Aorta (tissue), 1 donor: ENCODE data around the genes TRIM24 and CLEC2L.

DNA sequence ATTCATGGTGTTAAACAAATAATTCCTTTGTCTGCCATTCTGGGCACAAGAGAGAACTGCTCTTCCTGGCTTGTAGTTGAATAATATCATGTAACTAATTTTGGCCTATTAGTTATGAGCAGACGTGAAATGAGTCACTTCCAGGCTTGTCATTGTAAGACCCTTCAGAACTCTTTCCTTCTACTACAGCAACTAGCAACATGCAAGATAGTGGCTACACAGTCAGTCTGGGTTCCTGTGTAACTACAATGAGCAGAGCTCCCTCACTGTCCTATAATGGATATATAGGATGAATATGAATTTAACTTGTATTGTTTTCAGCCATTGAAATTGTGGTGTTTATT is 2.8 kb upstream of the MTPN start:
- PRO-cap = no peak

GRCh38 chr7:137579902-137580158 is 236.3 kb upstream of the PTN start:
- PRO-cap = no peak

DNA sequence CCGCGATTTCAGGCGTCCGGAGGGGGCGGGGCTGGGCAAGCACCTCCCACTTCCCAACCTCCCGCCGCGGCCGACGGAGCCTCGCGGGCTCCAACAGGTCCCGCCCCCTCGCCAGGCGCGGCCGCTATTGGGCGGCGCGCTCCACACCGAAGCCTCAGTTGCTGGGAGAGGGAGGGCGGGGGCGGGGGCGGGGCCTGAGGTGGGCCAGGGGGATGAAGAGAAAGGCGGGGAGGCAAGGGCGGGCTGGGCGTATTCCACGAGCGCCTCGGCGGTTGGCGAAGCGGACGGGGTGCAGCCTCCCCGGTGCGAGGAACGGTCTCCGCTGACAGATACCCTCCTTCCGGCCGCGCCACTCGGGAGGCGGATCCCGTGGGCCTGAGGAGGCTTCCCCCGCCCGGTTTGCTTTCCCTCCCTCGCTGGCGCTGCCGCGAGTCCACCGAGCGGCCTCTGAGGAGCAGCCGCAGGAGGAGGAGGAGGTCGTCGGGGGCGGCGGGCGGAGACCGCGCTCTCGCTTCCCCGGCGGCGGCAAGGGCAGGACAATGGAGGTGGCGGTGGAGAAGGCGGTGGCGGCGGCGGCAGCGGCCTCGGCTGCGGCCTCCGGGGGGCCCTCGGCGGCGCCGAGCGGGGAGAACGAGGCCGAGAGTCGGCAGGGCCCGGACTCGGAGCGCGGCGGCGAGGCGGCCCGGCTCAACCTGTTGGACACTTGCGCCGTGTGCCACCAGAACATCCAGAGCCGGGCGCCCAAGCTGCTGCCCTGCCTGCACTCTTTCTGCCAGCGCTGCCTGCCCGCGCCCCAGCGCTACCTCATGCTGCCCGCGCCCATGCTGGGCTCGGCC is at the start of gene TRIM24:
Gene TRIM24, plus strand, starts transcription at position 250 of the 836 bp plus-strand sequence.
- PRO-cap = unidirectional peak, plus-strand start at position 352 of the sequence

DNA sequence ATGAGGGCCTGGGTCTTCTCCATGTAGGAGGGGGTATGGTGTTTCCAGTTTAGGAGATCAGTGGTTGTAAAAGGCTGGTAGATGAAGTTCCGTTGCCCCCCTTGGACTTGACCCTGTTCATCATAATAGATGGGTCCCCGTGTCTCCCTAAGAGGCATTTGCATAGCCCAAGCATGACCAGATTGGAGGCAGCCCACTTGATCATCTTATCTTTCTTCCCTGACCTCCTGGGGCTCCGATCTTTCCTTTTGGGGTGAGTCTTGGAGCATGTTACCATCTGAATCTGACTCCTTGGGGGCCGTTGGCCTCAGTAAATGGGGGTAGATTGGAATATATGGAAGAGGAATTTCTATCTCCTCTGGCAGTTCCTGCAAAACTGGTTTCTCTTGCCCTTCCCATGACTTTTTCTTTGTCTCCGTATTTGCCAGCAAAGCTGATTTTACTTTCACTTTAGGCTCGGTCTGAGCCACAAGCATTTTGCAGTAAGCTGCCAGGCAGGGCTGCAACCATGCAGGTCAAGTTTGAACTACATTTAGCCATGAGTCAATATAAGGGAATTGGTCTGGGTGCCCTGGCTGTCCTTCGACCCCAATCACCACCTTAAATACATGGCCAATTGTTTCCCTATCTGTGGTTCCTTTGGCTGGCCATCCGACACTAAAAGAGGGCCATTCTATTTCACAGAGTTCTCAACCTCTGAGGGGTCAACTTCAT is 104.2 kb downstream of the TRIM24 start:
- PRO-cap = no peak

- PRO-cap = no peak
Observed at GRCh38 chr7:138665244-138665832, 35.8 kb downstream of the SVOPL start.

DNA sequence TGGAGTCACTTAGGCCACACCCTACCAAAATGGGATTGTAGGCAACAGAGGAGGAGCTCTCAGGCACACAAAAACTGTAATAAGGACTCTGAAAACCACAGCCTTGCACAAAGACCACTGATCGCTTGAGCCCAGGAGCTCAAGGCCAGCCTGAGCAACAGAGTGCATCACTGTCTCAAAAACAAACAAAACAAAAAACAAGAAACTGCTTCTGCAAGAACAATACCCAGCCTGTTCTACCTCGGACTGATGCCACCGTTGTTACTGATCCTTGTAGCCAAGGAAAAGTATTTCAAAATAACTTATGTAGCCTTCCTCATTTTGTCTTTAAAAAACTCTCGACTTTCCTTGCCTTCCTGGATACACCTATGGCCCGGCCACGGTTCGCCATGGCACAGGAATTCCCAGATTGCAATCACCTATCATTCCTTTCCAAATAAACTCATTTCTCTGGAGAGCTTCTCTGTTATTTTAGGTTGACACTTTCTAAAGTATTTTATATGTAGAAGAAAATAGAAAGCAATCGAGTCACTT is 35.3 kb downstream of the SVOPL start:
- PRO-cap = no peak

DNA sequence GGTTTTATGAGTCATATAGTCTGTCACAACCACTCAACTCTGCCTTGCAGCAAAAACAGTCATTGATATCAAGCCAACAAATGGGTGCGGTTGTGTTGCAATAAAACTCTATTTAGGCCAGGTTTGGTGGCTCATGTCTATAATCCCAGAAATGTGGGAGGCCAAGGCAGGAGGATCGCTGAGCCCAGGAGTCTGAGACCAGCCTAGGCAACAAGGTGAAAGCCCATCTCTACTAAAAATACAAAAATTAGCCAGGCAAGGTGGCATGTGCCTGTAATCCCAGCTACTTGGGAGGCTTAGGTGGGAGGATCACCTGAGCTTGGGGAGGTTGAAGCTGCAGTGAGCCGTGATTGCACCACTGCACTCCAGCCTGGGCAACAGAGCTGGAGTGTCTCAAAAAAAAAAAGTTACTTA is 66.8 kb upstream of the ATP6V0A4 start:
- PRO-cap = no peak

DNA sequence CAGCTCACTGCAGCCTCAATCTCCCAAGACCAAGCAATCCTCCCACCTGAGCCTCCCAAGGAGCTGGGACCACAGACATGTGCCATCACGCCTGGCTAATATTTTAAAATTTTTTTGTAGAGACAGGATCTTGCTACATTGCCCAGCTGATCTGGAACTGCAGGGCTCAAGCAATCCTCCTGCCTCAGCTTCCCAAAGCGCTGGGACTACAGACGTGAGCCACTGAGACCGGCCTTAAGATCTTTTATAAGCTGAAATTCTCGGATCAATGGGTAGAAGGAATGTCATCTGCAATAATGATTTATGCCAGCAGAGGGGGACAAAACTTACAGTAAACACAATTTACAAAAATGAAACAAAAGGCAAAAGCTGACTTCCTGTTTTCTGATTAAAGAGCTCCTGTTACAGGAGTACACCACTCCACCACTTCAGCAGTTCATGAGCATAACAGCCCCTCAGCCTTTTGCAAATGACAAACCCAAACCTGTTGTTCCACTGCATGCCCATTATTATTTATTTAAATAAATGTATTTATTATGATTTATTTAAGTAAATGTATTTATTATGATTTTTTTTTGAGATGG is 88.4 kb upstream of the ATP6V0A4 start:
- PRO-cap = no peak

- PRO-cap = no peak
Observed at GRCh38 chr7:138958520-138959141, 22.6 kb downstream of the KIAA1549 start.

DNA sequence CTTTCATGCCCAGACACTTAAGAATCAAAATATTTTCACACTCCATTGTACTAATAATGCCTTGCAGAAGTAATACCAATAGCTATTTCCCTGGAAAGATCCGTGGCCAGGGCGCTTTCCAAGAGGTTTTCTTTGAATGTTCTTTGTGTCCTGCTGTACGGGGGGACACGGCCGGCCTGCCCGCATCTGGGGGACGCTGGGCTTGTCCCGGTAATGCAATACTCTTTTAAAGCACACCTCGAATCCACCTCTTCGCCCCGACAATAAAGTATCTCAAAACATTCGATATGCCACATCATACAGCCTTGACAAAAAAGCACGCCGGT is 790 bp downstream of the KIAA1549 start:
- PRO-cap = no peak

GRCh38 chr7:139075677-139076228 is 33.8 kb downstream of the ZC3HAV1 start:
- PRO-cap = no peak

DNA sequence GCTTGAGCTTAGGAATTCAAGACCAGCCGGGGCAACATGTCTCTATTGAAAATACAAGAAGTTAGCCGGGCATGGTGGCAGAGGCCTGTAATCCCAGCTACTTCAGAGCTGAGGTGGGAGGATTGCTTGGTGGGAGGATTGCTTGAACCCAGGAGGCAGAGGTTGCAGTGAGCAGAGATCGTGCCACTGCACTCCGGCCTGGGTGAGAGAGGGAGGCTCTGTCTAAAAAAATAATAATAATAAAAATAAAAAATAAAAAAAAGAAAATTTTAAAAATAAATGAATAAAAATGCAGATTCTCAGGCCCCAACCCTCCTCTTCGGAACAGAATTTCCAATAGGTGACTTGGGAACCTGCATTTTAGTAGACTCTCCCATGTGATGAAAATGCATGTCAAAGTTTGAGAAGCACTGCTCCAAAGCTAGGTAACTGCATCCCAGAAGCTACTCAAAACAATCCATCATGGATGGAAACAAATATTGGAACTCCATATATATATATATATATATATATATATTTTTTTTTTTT is 12.5 kb downstream of the ZC3HAV1 start:
- PRO-cap = no peak

GRCh38 chr7:139261110-139261765 is 30.2 kb downstream of the UBN2 start:
- PRO-cap = no peak

GRCh38 chr7:139358934-139359564 is 645 bp upstream of the LUC7L2 start:
- PRO-cap = bidirectional peak, plus-strand start at chr7:139359512, minus-strand start at chr7:139359425

- PRO-cap = no peak
Observed at GRCh38 chr7:139365216-139366150, 5.8 kb downstream of the LUC7L2 start.

DNA sequence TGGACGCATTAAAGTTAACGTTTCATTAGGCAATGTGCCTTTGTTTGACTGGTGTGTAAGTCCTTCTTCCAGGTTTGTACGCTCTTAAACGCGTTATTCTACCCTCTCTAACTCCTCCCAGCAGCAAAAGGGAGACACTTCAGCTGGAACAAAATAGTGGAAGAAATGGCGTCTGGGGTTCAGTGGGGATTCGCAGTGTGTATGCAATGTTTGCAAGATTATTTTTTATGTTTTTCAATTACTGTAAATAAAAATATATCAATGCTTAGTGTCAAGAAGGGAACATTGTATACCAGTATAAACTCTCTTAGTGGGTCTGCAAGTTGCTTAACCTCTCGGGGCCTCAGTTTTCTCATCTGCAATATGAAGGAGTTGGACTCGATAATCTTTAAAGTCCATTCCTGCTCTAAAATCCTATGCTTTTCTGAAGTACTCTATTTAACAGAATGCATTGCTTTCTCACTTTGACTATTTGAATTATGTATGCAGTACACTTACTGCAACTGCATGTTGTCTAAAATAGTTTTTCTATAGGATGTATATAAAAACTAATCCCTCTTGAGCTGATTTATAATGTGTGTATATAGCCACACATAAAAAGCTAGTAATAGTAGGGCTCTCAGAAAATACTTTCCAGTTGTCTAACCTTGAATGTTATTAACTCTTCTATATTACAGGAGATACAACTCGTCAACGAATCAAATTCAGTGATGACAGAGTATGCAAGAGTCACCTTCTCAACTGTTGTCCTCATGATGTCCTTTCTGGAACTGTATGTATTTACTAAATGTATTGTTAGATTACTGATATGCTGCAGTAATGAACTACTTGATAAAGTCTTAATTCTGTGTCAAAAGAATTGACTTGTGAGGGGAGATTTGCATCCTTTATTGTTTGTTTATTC is 15.9 kb downstream of the LUC7L2 start:
- PRO-cap = no peak

DNA sequence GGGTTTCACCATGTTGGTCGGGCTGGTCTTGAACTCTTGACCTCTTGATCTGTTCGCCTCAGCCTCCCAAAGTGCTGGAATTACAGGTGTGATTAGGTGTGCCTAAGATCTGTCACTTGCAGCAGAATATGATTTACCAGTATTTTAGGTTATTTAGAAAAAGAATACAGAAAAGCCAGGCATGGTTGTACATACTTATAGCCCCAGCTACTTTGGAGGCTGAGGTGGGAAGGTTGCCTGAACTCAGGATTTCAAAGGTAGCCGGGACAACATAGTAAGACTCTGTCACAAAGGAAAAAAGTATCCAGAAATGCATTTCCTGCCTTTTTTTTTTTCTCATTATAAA is 19.3 kb downstream of the LUC7L2 start:
- PRO-cap = no peak

- PRO-cap = no peak
Observed at GRCh38 chr7:139523202-139524054, at the start of gene CLEC2L. TSS of gene CLEC2L (plus strand) at chr7:139523685.

DNA sequence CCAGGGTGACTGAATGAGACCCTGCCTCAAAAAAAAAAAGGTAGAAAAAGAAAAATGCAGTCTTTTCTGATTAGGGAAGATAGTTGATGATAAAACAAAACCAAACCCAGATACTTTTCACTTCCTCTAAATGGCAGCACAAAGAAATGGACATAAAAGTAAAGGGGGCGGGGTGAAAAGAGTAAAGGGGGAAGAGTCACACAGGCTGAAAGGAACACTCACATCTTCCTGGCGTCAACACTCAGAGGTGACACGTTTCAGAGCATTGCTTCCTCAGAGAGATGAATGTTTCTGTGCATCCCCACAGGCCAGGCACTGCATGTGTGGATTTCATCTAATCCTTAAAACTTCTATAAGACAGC is 81.3 kb downstream of the HIPK2 start:
- PRO-cap = no peak

- PRO-cap = no peak
Observed at GRCh38 chr7:139761991-139762815, 15.6 kb downstream of the HIPK2 start.